Temporal lobe (tissue), 2 donors: ENCODE measurements around the gene AAR2.

GRCh38 chr20:36153889-36154051, 770 bp upstream of the EPB41L1 start:
- RAMPAGE, long total RNA = no peak

DNA sequence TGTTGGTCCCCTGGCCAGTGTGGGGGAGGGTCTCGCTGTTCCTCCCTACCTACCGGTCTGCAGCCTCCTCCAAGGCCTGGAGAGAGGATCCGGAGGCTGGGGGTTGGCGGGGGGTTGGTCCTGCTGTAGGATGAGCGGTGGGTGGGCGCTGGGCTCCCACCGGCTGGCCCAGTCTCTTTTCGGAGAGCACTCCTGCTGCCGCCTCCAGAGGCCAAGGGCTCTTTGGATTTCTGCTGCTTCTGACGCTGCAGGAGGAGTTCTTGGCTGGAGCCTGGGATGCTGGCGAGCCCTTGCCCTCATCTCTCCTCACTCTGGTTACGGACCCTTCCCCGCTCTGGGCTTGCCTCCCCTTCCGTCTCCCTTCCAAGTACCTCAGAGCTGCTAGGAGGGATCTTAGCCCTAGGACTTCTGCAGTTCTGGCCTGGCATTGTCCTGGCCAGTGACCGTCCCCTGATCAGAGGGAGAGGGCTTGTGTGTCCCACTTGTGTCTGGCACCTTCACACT, 522 bp downstream of the EPB41L1 start:
- RAMPAGE, long total RNA = no peak

- RAMPAGE, long total RNA = no peak
These were observed 18.9 kb downstream of the EPB41L1 start for GRCh38 chr20:36173241-36174064.

GRCh38 chr20:36221484-36222250, 14.6 kb upstream of the AAR2 start:
- RAMPAGE, long total RNA = no peak

- RAMPAGE, long total RNA = no peak
These were observed at the start of gene AAR2 for GRCh38 chr20:36236234-36237408. TSS of gene AAR2 (plus strand) at chr20:36236478.

DNA sequence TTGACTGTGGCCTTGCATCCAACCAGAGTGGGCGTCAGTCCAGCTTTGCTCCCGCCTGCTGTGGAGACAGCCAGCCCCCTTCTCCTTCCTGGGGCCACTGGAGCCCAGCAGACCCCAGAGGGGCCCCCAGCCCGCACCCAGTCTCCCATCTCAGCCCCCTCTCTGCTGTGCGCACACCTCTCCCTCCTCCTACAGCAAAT, 30.5 kb downstream of the DLGAP4 start:
- RAMPAGE, long total RNA = no peak

DNA sequence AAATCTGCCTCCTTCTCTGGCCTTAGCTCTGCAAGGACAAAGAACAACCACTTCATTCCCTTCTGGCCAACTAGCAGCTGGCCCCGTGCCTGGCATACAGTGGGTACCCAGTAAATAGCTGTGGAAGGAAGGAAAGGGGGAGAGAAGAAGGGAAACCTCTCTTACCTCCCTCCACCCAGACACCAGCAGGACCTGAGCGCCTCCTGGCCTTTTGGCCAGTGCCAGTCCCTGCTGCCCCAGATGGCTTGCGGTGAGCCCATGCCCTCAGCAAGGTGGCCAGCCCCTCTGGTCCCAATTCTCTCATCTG, 61.8 kb downstream of the DLGAP4 start:
- RAMPAGE, long total RNA = no peak

DNA sequence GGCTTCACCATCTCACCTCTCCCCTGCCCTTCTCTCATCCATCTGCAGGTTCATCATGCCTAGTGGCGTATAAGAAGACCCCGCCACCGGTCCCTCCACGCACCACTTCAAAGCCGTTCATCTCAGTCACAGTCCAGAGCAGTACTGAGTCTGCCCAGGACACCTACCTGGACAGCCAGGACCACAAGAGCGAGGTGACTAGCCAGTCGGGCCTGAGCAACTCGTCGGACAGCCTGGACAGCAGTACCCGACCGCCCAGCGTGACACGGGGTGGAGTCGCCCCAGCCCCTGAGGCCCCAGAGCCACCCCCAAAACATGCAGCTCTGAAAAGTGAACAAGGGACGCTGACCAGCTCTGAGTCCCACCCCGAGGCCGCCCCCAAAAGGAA, 44.7 kb upstream of the MYL9 start:
- RAMPAGE, long total RNA = no peak

DNA sequence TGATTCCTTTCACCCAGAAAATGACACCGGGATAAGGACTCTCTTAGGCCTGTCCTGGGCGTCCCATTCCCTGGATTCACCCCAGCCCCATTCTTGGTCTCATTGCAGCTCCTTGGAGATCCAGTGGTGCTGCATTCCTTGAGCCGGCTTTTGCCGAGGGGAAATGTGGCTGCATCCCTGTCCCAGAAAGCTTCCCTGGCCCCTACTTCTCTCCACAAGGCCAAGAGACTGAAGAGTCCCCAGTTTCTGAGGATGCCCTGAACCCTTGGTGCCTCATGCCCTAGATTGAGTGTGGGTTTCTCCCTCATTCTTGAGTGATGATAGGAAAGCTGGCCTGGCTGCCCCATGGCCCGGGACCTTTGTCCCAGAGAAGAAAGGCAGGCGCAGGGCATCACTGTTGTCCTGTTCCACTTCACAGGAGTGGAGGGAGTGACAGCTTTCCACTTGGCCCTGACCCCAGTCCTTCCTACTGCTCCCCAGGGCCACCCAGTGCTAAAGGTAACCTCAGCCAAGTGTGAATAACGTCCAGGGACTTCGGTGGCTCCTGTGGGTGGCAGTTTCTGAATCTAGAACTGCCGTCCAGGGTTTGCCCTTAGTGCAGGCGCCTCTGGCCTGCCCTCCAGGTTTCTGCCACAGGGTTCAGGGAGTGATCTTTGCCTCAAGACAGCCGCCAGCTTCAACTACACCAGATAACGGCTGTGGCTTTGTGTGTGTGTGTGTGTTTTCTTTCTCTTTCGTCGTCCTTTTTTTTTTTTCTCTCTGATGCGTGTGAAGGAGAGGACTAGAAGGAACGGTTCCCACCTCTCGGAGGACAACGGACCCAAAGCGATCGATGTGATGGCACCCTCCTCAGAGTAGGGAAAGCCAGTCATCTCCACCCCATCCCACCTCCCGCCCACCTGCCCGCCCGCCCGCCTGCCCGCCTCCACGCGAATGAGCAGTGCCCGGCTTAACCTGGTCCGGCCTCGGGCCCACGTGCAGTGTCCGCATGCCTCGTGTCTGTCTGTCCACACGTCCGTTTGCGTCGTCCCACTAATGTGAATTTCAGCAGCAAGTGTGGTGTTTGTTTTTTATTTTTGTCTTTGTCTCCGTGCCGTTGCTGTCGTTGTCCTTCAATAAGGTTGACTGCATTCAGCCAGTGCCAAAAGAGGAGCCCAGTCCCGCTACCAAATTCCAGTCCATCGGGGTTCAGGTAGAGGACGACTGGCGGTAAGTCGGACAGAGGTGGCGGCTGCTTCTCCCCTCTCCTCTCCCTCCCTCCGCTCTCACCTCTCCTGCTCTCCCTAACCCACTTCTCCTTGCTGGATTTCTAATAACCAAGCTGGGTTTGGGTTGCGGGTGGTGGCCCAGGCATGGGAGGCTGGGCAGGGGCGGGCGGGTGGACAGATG, 42.4 kb upstream of the MYL9 start:
- RAMPAGE, long total RNA = no peak

GRCh38 chr20:36543105-36543540, 1.8 kb downstream of the MYL9 start:
- RAMPAGE, long total RNA = no peak

DNA sequence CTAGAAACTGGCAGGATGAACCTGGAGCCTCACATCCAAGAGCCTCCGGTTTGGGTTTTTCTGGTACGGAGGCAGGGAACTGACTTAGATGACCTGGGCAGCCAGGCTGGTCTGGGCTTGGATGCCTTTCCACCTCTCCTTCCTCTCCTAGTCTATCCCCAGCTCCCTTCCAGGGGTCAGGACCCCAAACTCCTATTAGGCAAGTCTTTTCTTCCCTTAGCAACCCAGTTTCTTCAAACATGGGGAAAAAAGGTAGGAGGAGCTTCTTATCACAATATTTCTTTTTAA, 2.8 kb upstream of the TGIF2 start:
- RAMPAGE, long total RNA = no peak

GRCh38 chr20:36574186-36574456, 724 bp downstream of the TGIF2 start:
- RAMPAGE, long total RNA = no peak

DNA sequence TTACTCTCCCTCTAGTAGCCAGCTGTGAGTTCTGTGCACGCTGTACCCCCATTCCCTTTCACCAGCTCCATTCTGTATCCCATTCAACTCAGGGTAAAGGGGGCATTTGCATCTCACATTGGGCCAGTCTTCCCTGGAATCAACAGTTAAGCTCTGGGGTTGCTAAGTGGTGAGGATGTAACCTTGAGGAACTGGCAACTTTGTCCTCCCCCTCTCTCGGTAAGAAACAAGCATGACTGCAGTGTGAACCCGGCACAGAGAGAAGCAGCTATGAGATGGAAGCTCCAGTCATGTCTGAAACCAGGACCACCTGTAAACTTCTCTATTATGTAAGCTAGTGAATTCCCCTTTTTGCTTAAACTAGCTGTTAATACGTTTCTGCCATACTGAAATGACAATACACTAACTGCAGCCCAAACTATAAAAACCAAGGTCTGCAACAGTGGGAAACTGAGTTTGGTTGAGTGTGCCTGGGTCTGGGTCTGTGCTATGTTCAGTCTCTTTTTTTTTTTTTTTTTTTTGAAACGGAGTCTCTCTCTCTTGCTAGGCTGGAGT, 11.5 kb upstream of the RAB5IF start:
- RAMPAGE, long total RNA = no peak

DNA sequence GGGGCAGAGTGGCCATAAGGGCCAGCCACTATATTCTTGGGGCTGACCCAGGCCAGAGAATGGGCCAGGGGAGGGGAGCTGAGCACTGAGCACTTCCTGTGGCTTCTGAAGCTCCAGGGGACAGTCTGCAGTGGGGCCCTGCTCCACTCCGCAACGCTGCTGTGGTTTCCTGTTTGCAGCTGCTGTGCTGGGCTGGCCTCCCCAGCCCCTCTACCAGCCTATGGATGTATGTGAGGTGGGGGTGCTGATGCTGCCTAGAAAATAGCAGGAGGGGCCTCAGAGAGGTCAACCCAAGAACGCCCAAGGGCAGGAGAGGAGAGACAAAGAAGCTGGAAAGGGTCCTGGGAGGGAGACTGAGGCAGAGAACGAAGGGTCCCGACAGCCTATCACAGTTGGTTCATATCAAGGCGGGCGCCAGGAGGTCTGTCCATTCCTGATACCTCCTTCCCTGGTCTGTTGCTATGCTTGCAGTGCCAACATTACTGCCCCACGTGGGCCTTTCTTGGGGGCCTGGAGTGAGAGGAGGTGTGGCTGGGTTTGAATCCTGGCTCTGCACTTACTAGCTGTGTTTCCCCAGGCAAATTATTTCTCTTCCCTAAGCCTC, 15.9 kb downstream of the SLA2 start:
- RAMPAGE, long total RNA = no peak

GRCh38 chr20:36802828-36803302, 29.3 kb upstream of the DSN1 start:
- RAMPAGE, long total RNA = no peak

DNA sequence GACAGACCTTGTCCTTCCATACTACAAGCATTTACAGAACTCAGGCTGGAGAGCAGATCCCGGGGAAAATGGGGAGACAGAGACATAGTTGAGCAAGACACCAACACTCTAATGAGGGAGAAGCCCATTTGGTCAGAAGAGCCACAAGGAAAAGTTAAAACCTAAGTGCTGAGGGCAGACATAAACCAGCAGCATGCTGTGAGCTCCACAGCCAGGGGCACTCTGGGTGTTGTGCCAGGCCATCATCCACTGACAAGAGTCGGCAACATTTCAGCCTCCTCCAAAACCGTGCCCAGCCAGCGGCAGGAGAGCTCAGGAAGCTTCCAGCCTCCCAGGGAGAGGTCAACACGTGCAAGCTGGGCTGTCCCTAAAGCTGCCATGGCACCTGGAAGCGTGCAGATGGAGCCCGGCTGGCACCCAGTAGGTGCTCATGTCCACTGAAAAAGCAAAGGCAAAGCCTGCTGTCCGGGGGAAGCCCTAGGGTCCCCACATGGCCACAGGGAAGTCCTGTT, 1.9 kb downstream of the SOGA1 start:
- RAMPAGE, long total RNA = no peak

GRCh38 chr20:36908200-36909031, 32.5 kb downstream of the TLDC2 start:
- RAMPAGE, long total RNA = no peak

DNA sequence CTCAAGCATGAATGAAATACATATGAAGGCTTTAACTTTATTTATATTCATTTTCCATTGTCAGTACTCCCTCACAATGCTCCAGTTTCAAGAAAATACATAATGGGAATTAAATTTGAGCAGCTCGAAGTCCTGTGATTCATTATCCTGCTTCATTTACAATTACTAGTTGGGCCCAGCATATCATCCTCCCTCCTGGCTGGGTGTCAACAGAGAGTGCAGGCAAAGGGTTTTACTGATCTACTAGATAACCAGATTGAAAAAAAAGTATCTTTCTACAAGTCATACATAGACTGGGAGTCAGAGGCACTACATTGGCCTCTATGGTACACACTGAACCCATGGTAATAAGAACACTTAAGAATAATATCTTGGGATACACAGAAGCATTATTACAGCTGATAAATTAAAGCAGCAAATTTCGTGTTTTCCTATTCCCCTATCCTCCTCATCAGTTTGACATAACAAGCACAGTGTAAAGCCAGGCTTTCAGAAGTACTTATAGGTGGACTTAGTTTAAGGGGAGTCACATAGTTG, 10.0 kb downstream of the SAMHD1 start:
- RAMPAGE, long total RNA = no peak

- RAMPAGE, long total RNA = no peak
These were observed 23.7 kb upstream of the SAMHD1 start for GRCh38 chr20:36975025-36975730.

- RAMPAGE, long total RNA = no peak
These were observed 47.1 kb upstream of the SAMHD1 start for GRCh38 chr20:36998518-36999154.